ENCODE data around the genes SEMG1 and WFDC9.

- PRO-cap: no peak
These were observed 46.0 kb downstream of the HNF4A start for GRCh38 chr20:44401451-44402031.

DNA sequence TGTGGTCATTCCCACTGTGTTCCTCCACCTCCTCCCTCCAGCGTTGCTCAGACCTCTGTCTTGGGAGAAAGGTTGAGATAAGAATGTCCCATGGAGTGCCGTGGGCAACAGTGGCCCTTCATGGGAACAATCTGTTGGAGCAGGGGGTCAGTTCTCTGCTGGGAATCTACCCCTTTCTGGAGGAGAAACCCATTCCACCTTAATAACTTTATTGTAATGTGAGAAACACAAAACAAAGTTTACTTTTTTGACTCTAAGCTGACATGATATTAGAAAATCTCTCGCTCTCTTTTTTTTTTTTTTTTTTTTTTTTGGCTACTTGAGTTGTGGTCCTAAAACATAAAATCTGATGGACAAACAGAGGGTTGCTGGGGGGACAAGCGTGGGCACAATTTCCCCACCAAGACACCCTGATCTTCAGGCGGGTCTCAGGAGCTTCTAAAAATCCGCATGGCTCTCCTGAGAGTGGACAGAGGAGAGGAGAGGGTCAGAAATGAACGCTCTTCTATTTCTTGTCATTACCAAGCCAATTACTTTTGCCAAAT lies 43.5 kb upstream of the TTPAL start:
- PRO-cap: no peak

DNA sequence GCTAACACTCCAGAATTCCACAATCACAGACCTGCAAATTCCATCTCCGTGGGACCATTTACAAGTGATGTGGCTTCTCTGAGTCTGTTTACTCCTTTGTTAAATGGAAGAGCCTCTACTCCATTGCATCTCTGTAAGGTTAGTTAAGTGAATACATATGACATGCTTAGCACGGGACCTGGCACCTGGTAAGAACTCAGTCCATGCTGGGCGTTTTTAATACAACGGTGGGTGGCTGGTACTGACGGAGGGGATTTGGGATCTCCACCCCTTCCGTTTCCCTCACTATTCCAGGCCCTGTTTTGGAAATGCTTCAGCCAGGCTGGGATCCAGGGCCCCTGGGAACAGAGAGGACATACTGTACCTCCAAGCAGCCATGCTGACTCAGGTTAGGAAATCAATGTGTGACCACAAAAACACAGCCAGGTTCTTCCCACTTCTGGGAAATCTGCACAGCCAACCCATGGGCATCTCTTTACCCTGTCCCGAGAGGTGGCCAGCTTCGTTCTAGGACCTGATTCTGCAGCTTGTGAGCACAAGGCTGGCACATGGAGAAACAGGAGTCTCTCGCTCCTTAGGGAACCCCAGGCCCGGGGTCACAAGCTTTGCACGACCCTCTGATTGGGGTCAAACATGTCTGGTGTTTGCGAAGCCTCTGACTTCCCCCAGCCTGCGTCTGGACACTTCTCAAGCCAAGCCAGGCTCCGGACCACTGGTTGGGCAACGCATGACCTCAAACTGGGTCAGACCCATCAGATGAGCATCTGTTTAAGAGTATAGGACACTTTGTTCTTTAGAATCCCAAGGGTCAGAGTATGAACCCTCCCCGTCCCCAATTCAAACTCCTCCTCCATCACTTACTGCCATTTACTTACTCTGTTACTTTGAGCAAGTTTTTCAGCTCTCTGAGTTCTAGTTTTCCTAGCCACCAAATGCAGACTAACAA lies 8.3 kb upstream of the TTPAL start:
- PRO-cap: no peak

DNA sequence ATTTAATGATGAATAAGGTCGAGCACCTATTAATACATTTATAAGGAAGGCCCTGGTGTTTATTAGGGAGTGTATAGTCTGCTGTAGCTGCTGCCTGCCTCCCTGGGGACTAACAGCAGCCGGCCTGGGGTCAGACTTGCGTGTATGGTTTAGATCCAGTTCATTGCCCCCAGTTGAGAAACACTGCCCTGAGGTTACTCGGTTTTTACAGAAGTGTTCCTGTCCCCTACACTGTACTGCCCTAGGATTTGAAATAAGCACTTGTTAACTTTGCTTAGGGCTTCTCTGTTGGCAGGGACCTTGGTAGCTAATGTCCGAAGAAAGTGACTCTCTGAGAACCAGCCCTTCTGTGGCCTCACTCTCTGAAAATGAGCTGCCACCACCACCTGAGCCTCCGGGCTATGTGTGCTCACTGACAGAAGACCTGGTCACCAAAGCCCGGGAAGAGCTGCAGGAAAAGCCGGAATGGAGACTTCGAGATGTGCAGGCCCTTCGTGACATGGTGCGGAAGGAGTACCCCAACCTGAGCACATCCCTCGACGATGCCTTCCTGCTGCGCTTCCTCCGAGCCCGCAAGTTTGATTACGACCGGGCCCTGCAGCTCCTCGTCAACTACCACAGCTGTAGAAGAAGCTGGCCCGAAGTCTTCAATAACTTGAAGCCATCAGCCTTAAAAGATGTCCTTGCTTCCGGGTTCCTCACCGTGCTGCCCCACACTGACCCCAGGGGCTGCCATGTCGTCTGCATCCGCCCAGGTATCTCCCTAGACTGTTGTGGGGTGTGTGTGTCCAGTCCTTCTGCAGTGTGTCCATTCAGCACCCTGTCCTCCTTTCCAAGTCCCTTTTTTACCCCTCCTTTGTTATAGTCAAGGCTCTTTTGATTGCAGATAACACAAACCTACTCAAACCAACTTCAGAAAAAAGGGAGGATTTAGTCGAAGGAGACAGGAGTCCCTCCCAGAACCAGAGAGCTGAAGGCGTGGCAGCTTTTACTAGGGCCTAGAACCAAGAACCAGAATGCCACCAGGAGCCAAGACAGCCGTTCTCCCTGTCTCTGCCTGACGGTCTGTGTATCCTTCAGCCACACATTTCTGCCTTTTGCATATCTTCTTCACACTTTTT lies 4.4 kb downstream of the TTPAL start:
- PRO-cap: no peak

GRCh38 chr20:44585994-44586856 lies 3.8 kb downstream of the PKIG start:
- PRO-cap: no peak

DNA sequence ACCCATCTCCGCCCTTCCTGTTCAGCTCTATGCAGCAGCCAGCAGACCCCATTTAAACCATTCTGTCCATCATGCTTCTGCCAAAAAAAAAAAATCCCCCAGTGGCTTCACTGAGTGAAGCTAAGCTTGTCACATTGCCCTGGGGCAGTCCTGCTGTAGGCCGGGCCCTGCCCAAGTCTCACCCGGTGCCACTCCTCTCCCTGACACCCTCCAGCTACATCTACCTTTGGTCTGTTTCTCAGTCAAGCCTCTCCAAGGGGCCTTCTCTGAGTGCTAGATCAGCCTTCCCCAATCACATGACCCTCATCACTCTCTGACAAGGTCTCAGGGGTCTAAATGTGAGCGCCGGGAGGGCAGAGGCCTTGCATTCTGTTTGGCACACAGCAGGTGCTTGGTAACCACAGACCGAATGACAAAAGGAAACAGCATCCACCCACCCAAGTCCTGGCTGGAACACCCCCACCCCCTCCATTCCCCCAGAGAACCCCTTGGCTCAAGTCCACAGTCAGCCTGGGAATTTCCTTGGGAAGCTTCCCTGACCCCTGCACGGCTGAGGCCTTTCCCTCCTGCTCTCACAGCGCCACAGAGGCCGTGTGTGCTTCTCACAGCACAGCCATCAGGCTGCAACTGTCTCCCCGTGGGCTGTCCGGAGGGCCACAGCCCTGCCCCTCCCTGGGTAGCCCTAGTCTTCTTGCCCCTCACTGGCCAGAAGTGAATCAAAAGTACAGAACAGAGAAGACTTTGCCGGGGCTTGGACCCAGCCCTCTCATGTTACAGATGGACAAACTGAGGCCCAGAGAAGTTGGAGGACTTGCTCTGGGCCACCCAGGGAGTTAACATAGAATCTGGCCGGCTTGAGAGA lies 32.9 kb downstream of the PKIG start:
- PRO-cap: no peak

- PRO-cap: no peak
These were observed 33.0 kb downstream of the ADA start for GRCh38 chr20:44618465-44618998.

GRCh38 chr20:44738870-44739303 lies 6.8 kb upstream of the KCNK15 start:
- PRO-cap: unidirectional peak, minus-strand start at chr20:44738990

- PRO-cap: no peak
These were observed 1.2 kb downstream of the TOMM34 start for GRCh38 chr20:44958823-44959646.

- PRO-cap: no peak
These were observed 17.0 kb downstream of the STK4 start for GRCh38 chr20:44983432-44983662.

DNA sequence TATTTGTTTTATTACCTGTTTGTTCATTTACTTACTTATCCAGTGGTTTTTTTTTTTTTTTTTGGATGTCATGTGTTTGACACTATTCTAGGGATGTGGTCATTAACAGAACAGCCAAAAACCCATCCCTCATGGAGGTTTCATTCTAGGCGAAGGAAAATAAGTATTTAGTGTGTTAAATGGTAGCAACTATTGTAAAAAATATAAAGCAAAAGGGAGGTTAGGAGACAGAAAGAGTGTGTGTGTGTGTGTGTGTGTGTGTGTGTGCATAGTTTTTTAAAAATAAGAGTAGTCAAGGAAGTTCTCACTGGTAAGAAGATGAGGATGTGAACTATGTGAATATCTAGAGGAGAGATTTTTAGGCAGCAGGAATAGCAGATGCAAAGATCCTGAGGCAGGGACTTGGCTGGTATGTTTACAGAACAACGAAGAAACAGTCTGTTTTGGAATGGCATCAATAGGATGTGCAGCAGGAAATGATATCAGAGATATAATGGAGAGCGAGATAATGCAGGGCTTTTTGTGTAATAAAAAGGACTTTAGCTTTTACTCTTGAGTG lies 59.9 kb downstream of the STK4 start:
- PRO-cap: no peak

DNA sequence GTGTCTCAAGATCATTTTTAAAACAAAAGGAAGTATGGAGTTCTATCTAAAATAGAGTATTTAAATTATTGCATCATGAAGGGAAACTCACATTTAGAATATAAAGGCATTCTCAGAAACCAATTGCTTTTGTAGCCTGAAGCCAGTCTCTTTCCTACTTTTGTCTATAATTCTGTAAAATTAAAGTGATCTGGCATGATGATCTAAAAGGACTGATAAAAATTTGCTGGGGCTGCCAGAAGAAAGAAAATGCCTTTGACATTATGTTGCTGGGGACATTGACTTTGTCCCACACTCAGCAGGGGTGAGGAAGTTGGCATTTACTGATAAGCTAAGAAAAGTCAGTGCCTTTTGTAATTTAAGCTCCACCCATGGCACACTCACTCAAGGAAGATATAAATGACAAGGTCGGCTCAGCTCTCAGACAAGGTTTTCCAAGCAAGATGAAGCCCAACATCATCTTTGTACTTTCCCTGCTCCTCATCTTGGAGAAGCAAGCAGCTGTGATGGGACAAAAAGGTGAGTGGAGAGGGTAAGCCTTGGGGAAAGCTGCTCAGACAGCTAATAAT lies at the start of gene SEMG1:
Gene SEMG1 (plus strand): TSS at position 423 of the 569 bp plus-strand sequence.
- PRO-cap: no peak

GRCh38 chr20:45230563-45231056 lies 9.4 kb downstream of the SEMG2 start:
- PRO-cap: no peak

DNA sequence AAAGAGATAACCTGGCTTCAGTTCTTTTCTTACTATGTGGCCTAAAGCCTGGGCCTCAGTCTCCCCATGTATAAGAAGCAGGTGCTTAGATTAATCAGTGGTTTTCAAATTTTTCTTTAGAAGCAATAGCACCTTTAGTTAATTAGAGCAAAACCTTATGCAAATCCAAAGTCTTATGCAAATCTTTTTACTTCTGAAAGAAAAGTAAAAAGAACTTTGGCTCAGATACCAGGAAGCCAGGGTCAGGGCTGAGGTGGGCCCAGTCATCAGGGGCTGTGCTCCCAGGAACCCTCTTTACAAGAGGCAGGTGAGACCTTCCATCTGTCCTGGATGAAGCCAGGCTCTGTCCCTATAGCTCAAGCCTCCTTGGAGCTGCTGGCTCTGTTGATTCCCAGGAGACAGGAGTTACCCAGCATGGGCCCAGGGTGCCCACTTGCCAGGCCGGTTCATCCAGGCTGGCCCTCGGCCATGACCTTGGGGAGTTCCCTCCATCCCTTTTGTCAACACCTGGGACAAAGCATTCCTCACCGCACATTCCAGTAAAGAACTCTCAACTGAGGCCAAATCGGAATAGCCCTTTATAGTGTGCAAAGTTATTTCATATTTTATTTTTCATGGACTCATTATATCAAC lies 18.9 kb downstream of the SDC4 start:
- PRO-cap: no peak

DNA sequence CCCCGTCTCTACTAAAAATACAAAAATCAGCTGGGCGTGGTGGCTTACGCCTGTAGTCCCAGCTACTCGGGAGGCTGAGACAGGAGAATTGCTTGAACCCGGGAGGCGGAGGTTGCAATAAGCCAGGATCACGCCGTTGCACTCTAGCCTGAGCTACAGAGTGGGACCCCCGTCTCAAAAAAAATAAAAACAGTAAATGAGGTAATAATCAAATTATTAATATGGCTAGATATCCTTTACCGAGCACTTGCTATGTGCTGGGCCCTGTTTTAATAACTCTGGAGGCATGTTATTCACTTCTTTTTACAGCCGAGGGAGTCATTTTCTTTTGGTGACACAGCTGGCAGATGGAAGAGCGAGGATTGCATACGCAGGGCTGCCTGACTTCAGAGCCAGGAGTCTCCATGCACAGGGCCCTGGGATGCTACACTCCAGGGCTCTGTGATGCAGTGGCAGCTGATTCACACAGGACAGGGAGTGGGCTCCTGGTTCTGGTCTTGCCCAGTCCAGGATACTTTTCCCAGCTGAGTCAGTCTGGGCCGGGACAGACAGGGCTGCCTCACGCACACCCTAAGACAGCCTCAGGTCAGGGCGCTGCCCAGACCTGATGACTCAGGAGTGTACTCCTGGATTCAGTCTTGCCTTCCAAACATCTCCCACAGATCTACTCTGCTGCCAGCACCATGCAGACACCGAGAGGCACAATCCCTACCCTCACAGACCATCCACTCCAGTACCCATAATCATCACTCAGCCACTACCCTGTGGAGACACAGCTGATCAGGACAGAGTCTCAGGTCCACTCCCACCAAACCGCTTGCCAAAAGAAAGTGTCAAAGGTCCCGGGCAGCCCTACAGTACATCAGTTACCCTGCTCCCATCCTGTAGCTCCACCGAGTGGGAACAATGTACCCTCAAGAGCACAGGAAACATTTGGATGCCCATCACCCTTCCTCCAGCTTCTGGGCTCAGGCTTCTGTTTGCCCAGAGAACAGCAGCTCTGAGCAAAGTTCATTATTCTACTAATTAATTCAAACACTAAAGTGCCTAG lies 11.7 kb downstream of the SDC4 start:
- PRO-cap: no peak

DNA sequence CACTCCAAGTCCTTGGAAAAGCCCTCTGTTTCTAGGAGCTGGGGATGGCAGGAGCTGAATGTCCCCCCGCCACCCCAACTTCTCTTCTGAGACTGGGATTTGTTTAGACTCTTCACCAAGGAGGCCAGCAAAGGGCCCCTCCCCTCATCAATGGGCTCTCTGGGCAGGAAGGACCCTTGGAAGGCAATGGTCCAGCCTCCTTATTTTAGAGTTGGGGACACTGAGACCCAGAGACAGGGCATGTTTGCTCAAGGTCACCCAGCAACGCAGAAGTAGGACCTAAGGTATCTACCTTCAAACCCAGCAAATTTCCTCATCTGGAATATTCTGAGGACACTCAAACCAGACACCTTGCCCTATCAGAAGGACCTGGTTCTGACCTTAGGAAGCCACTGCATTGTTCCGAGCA lies 3.6 kb downstream of the SDC4 start:
- PRO-cap: no peak

DNA sequence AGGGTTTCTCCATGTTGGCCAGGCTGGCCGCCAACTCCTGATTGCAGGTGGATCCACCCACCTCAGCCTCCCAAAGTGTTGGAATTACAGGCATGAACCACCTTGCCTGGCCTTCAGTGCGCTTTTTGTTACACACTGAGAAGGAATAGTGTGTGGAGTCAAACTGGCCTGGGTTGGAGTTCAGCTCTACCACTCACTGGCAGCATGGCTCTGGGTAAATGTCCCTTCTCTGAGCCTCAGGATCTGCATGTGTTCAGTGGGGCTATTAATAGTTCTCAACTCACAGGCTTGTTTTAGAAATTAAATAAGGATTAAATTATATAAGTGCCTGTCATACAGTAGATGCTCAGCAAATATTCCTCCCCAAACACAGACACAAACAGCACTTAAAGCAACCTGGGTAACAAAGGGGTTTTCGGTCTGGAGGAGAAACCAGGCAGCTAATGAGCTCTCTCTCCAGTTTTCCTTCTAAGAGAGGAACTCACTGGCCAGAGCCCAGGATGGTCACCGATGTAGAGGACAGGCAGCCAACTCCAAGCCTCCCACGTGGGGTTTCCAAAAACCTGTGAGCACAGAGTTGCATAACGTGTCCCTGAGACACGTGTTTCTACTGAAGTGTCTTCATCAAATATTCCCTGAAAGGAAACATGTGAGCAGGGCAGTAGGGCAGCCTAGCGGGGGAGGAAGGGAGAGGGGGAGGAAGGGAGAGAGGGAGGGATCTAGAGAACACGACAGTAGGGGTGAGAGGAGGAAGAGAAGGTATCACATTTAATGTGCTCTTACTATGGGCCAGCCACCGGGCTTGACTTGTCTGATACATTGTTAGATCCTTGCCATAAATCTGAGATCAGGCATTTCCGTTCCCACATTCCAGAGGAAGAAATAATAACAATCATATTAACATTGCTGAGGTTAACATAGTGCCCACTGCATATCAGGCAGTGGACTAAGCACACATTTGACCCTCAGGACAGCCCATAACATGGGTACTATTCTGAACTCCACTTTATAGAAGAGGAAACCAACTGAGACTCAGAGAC lies 4.8 kb upstream of the SYS1 start:
- PRO-cap: no peak

DNA sequence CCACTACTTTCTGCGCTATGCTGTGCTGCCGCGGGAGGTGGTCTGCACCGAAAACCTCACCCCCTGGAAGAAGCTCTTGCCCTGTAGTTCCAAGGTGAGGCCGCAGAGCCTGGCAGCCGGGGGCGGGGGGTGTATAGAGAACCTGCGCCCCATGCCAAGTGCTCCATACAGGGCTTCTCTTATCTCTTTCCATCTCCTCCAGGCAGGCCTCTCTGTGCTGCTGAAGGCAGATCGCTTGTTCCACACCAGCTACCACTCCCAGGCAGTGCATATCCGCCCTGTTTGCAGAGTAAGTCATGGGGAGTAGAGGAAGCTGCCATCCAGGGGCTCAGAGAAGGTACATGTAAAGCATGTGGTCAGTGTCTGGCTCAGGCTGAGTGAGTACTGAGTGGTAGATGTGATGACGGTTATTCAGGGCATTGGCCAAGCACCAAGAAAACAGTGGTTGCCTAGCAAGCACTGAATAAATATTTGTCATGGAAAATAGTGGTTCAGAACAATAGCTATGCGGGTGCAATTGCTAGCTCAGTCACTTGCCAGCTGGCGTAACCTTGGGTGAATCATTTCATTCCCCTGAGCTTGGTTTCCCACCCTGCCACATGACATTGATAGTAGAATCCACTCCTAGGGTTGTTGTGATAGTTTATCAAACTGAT lies 3.5 kb downstream of the PIGT start:
- PRO-cap: no peak

DNA sequence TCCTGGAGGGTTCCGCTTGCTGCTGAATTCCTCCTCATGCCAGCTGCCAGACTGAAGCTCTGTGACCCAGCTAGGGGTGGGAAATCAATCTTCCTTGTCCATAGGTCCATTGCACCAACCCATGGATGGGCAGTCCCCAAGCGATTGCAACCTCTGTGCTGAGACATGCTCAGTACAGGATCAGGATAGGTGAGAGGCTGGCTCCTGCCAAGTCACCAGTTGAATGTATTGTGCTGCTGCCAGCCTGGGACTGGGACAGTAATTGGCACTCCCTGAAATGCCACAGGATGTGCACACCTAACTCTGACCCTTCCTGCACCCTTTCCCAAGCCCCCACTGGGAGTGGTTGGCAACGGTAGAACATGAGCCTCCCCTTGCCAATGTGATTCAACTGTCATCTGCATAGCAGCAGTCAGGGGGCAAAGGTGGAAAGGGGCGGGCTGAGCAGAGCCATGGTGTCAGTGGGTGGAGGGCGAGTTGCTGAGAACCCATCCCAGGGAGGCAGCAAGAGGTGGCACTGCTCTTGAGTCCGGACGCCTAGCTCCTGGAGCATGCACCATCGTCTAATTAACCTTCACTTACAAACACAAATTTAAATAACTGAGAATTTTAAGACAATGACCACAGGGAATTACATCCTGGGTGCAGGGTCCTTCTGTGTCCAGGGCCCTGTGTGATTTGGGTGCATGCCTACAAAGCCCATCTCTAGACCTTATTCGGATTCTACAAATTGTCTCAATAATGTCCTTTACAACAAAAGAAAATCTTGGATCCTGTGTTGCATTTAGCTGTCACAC lies 15.3 kb downstream of the SPINT3 start:
- PRO-cap: no peak

DNA sequence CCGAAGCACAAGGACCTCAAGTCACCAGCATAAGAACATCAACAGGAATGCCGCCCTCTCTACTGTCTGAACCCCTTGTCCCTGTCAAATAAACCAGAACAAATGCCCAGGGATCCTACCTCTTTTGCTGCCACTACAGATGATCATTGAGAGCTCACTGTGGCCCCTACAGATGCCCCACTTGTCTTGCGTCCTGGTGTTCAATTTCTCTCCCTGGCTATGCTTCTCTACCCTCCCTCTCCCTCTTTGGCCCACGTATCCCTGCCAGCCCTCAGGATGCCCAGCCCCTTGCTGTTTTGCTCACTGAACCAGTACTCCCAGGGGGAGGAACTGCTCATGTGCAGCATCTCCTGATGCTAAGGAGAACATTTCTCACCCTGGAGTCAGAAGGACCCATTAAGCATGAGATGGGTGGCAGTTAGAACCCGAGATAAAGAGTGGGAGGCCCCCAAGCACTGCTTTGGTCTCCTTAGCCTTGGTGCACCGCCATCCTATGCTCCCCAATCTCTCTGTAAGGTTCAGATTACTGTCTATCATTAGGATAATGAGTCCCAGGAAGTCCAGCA lies at the start of gene WFDC9:
Gene WFDC9 (minus strand): TSS at position 201 of the 566 bp plus-strand sequence.
- PRO-cap: no peak

Measured in neural crest cell (in vitro differentiated cells).